SK-N-MC (cell line): ENCODE measurements around the gene ALDH3A1.

- RRBS = no CpG with 5 or more reads among the region's 11 CpGs
Measured at GRCh38 chr17:18721893-18722456, 21.9 kb upstream of the FBXW10 start.

DNA sequence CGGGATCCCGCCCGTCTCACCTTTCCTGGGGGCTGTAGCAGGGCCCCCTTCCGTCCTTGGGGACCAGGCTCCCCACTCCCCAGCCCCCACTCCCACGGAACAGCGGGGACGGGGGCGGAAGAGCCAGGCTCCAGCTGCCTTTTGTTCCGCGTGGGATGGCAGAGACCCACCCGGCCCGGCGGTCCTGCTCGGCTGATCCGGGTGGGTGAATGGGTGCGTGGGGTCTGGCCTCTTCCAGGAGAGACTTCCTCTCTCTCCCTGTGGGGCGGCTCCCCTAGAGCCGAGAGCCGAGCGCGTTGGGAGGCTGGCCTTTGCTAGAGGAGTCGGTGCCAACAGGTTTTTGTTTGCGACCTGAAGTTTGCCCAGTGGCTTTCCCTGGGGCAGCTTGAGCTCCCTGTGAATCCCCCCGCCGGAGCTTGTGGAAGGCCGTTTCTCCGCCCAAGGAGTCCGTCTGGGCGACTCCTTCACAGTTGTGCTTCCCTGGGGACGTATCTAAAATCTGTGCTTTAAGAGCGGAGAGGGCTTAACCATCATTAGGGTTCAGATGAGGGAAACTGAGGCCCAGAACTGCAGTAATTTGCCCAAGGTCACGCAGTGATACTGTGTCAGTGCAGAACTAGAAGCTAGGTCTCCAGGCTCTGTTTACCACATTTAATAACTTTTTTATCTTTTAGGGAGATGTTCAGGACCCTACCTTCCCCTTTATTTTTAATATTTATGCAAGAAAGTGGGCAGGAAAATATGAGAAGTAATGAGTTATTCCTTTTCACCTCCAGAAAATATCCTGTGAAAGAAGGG is 1.1 kb downstream of the EPN2 start:
- RRBS = no CpG with 5 or more reads among the region's 32 CpGs

GRCh38 chr17:19303999-19304668 is 58.4 kb downstream of the B9D1 start:
- RRBS = no CpG with 5 or more reads among the region's 12 CpGs

GRCh38 chr17:19381489-19382148 is 3.3 kb downstream of the MAPK7 start:
- RRBS = no CpG with 5 or more reads among the region's 28 CpGs

- RRBS = no CpG with 5 or more reads among the region's 2 CpGs
Measured at GRCh38 chr17:19397672-19397871, 10.6 kb upstream of the MFAP4 start.

GRCh38 chr17:19398233-19398886 is 11.4 kb upstream of the MFAP4 start:
- RRBS = no CpG with 5 or more reads among the region's 2 CpGs

DNA sequence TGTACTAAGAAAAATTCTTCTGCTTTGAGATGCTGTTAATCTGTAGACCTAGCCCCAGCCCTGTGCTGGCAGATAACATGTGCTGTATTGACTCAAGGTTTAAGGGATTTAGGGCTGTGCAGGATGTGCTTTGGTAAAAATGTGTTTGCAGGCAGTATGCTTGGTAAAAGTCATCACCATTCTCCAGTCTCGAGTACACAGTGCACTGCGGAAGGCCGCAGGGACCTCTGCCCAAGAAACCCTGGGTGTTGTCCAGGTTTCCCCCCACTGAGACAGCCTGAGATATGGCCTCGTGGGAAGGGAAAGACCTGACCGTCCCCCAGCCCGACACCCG is 13.9 kb upstream of the SLC47A1 start:
- RRBS = no CpG with 5 or more reads among the region's 7 CpGs

GRCh38 chr17:19647852-19648690 is 480 bp upstream of the ALDH3A2 start:
- RRBS = 11% methylated on average over 19 of the region's 55 CpGs

- RRBS = 71% methylated on average over 2 of the region's 26 CpGs
Measured at GRCh38 chr17:19747848-19748926, at the start of gene ALDH3A1. Gene ALDH3A1, minus strand, starts transcription at chr17:19748298.

GRCh38 chr17:19966253-19967015 is 11.2 kb downstream of the AKAP10 start:
- RRBS = no CpG with 5 or more reads among the region's 3 CpGs

DNA sequence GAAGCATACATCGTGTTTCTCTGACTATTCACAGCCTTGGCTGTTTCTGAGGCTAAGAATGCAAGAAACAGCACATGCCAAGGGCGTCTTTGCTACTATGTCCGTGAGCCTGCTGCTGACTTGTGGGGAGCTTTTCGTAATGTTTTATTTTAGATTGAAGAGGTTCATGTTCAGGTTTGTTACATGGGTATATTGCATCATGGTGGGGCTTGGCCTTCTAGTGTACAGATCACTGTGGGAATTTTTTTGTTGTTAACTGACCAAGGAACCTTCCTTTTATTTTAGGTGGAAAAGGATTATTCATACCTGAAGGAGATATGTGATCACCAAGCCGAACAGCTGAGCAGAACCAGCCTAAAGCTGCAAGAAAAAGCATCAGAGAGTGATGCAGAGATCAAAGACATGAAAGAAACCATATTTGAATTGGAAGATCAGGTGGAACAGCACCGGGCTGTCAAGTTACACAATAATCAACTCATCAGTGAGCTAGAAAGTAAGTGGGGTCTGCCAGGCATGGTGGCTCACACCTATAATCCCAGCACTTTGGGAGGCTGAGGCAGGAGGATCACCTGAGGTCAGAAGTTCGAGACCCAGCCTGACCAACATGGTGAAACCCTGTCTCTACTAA is 218.1 kb downstream of the SPECC1 start:
- RRBS = no CpG with 5 or more reads among the region's 7 CpGs

GRCh38 chr17:20300030-20301130 is 167.0 kb downstream of the LGALS9B start:
- RRBS = no CpG with 5 or more reads among the region's 16 CpGs

- RRBS = no CpG with 5 or more reads among the region's 83 CpGs
Measured at GRCh38 chr17:20320452-20321653, 146.5 kb downstream of the LGALS9B start.

DNA sequence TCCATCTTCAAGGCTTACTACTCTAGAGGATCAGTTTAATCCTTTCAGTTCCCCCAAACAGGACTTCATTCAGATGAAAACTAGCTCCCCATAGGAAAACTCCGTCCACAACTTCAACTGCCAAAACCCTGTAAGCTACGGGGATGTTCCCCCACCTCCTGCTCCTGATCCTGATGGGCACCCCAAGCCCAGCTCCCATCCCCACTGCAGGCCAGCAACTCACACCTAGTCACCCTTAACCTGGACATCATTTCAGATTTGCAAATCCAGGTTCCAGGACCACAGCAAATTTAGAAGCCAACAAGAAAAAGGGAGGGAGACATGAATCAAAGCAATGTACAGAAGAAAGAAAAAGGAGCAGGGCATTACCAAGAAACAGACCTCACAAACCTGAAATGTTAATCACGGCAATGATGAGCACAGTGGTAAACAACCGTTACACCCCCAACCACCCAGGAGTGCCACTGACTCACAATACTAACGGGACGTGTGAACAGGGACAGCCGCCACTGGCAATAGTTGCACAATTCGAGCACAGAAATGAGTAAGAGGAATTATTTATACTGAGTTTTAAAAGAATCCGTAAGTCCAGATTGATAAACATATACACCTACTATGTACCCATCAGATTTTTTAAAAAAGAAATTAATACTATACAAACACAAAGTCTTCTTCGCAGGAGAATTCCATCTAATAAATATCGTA is 13.9 kb downstream of the USP22 start:
- RRBS = no CpG with 5 or more reads among the region's 11 CpGs

DNA sequence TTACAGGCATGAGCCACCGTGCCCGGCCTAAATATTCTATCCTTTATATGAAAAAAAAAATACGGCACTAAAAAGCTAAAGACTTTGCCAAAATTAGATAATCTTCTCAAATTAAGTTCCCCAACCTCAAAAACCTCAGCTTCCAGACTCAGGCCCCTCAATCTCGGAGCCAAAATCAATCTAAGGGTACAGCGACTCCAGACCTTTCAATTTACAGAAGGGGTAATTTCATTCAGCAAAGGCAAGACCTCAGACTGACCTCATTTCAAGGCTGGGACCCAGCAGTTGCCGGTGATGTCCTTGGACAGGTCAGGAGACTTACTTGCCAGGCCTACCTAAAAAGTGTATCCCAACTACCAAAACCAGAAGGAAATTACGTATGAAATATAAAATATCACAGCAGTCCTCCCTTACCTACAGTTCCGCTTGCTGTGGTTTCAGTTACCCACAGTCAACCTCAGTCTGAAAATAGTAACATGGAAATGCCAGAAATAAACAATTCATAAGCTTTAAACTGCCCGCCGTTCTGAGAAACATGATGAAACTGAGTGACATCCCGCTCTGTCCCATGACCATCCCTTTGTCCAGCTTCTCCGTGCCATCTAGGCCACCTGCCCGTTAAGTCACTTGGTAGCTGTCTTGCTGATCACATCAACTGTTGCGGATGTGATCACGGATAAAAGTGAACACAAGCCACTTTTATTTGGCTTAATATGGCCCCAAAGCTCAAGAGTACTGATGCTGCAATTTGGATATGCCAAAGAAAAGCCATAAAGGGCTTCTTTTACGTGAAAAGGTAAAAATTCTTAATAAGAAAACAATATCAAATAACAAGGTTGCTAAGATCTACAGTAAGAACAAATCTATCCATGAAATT is 8.6 kb downstream of the USP22 start:
- RRBS = no CpG with 5 or more reads among the region's 16 CpGs

- RRBS = under 1% methylated on average over 29 of the region's 55 CpGs
Measured at GRCh38 chr17:21213177-21214065, 540 bp downstream of the TMEM11 start.

GRCh38 chr17:21297980-21298322 is 13.4 kb downstream of the MAP2K3 start:
- RRBS = no CpG with 5 or more reads among the region's 3 CpGs

- RRBS = no CpG with 5 or more reads among the region's 25 CpGs
Measured at GRCh38 chr17:22203436-22204015, 511.2 kb downstream of the KCNJ18 start.

GRCh38 chr17:22304742-22305245 is 612.5 kb downstream of the KCNJ18 start:
- RRBS = no CpG with 5 or more reads among the region's 27 CpGs